ENCODE measurements around a stretch of chr2.

- RRBS, result no CpG with 5 or more reads among the region's 10 CpGs
Observed at GRCh38 chr2:46366586-46366943, 69.4 kb downstream of the EPAS1 start.

DNA sequence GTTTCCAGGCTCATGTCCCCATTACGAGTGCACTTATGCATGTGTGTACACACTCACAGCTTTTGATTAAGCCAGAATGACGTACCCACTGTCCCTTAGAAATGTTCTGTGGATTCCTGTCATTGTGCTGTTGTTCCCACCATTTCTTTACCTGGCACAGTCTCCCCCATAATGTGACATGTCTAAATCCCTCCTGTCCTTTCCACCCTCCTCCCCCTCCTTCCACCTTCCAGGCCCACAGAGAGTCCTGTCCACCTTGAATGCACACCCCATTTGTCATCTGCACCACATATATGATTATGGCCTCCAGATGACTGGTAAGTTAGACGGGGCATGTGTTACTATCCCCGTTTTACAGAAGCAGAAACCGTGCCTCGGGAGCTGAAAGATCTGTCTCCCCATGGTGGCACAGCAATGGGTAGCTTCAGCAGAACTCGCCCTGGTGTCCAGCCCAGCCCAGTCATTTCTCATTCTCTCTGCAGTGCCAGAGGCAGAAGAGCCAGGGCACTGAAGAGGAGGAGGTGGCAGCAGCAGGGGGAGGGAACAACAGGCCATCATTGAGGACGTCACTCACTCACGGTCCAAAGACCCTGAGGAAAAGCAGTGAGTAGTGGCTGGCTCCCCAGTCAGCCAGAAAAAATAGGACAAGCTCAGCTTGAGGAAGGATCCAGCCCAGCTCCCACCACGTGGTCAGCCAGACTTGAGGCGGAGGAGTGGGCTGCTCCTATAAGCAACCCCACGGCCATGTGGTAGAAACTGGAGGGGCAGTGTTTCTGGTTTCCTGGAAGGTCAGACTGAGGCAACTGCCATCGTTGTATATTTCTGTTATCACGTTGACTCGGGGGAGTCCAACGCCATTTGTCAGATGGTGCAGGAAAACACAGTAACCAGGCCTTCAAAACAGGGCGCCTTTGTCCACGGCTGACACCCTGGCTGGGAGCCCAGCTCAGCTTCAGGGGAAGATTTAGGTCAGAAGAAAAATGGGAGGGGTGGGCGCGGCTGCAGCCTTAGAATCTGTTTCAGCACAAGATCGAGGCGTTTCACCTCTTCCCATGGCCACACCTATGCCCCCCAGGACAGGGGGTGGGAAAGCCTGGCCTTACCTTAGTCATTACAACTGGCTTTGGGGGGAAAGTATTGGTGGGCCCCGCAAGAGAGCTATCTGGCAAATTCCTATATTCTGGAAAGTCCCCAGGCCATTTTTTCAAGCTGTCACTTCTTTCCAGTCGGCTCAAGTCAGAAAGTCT lies 82.0 kb upstream of the RHOQ start:
- RRBS, result no CpG with 5 or more reads among the region's 24 CpGs

- RRBS, result no CpG with 5 or more reads among the region's 2 CpGs
Observed at GRCh38 chr2:46617511-46617867, 474 bp downstream of the CRIPT start.

- RRBS, result no CpG with 5 or more reads among the region's 4 CpGs
Observed at GRCh38 chr2:46653355-46653675, 36.3 kb downstream of the CRIPT start.

DNA sequence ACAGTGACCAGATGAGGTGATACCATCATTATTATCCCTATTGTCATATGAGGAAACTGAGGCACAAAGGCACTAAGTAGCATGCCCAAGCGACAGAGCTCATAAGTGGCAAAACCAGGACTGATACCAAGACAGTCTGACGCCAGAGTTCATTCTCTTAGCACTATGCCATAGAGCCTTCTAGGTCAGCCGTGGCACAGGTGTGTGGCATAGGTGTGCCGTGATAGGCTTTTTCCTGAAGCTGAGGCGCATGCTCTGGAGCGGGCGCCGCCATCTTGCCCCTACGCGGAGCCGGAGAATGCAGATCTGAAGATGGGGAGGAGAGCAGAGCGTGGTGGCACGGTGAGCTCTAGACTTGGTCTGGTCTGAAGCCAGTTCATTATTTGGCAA lies 16.6 kb downstream of the MCFD2 start:
- RRBS, result no CpG with 5 or more reads among the region's 13 CpGs

DNA sequence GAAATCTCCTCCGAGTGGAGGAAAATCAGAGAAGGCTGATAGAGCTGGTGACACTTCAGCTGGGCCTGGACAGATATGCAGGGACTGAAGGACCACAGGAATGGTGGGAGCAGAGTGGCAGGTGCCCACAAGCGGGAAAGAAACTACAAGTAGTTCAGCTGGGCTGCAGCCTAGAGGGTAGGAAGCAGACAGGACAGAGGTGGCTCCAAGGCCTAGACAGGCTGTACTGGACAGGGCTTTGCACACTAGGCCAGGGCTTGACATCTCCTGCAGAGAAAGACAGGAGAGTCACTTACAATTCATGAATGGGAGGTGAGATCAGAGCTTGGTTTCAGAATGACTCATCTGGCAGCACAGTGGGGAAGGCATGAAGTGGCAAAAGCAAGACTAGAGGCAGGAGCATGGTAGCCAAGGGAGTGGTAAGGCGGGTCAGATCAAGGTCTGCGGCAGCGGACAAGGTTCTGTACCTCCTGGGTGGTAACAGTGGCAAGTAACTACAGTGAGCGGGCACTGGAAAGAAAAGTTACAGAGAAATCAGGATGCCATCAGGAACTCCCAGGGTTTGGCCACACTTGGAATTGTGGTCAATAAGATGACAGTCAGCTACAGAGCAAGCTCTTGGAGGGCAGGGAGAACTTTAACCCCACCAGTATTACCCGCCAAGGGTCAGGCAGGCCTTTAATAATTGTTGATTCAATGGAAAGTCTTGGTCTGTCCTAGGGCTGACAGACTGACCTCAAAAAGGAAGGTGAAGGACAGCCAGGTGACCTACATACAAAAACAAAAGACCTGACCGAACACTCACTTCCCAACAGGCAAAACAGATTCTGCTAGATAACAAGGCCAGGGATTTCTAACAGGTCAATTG lies 5.8 kb downstream of the MCFD2 start:
- RRBS, result no CpG with 5 or more reads among the region's 8 CpGs

GRCh38 chr2:46984666-46985524 lies 43.9 kb downstream of the TTC7A start:
- RRBS, result no CpG with 5 or more reads among the region's 12 CpGs

GRCh38 chr2:46988806-46989655 lies 48.0 kb downstream of the TTC7A start:
- RRBS, result no CpG with 5 or more reads among the region's 11 CpGs

DNA sequence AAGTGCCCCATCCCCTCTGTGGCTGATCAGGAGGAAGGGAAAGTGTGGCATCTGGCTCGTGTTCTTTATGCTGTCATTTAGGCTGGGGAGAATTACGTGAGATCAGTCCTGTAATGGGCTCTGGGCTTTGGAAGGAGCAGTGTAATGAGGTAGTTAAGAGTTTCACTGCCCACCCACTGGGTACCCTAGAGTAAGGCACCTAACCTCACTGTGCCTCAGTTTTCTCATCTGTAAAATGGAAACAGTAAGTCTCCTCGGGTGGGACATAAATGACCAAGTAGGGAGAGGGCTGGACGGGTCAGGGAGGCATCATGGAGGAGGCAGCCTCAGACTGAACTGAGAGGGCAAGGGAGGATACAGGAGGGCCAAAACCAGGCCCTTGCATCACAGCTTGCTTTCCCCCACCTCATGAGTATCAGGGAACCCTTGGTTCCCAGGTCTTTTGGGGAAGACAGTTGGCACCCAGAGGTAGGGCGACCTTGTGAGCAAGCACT lies 71.9 kb downstream of the TTC7A start:
- RRBS, result no CpG with 5 or more reads among the region's 5 CpGs

DNA sequence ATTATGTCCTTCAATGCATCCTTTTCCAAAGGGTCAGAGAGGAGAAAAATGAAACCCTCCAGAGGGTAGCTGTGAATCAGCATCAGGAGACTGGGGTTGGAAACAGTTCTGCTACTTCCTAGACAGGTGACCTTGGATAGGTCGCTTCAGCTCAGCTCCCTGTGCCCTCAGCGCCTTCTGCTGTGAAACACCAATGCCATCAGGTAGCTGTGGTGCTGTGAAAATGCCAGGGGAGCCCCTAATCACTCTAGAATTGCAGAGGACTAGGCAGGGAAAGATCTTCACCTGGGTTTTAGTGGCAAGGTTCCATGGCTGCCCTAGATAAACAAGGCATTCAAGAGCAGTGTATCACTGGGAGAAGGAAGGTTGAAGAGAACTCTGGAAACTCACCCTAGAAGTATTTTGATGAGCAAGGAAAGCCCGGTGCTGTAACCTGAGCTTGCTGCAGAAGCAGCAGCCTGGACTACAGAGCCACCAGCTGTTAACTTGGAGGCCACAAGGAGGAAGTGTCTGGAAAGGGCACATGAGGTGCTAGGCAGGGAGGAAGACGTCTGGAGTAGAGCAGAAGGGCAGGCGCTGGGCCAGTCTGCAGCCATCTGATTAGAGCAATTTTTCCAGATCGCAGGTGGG lies 75.3 kb downstream of the TTC7A start:
- RRBS, result no CpG with 5 or more reads among the region's 6 CpGs

DNA sequence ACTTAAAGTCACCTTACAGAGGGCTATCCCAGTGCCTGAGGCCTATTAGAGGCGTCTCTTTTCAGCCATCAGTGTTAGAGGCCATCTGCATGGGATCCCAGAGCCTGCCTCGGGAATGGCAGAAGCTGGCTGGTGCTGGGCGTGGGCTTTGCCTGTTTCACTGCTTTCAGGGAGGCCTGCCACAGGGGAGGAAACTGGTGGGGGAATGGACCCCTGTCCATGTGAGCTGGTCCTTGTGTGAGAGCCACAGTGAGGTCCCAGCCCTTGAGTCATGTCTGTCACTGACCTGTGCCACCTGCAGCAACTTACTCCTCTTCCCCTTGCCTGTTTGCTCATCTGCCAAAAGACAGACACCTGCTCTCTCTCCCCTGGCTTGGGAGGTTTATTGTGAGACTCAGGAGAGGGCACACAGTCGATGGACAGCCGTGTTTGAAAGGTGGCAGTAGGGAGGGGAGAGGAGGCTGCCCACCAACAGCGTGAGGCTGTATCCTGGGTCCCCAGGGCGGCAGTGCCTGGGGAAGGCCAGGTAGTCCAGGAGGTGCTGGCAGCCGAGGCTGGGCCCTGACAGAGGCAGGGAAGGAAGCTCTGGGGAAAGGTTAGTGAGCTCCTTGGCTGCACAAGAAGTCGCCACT lies 92.4 kb downstream of the TTC7A start:
- RRBS, result no CpG with 5 or more reads among the region's 9 CpGs

GRCh38 chr2:47034914-47035770 lies 94.1 kb downstream of the TTC7A start:
- RRBS, result no CpG with 5 or more reads among the region's 11 CpGs

GRCh38 chr2:47066195-47066328 lies 89.0 kb downstream of the STPG4 start:
- RRBS, result no CpG with 5 or more reads among the region's 2 CpGs

DNA sequence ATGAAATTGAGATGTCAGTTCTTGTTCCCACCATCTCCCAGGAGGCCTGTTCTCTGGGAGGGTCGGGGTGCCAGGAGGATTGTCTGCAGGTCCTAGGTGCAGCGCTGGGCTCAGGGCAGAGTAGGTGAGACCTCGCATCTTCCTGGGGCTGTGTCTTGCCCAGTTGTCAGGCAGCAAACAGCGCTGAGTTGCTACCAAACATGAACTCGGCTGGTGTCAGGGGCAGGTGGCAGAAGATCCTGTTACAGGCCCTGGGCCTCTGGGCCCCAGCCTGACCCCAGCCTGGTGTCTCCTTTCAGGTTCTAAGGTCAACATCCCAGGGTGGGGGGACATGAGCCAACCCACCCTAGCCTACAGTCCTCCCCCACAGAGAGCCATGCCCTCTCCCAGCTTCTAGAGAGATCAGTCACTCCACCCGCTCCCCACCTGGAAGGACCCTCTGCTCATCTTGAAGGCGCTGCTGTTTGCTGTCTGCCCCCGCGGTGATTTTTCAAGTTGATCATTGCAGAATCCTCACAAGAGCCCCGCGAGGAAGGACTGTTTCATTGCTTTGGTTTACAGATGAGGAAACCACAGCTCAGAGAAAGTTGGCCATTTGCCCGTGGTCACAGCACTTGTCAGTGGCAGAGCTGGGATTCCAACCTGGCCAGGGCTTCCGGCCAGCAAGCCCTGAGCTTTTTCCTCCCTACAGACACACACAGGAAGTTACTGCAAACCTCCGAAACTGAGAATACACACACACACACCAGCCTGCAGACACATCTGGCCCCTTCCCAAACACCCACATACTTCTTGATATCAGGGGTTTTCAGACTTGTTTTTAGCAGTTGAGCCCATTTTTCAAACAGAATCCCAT lies 83.9 kb downstream of the STPG4 start:
- RRBS, result no CpG with 5 or more reads among the region's 14 CpGs

- RRBS, result no CpG with 5 or more reads among the region's 2 CpGs
Observed at GRCh38 chr2:47075295-47075877, 79.7 kb downstream of the STPG4 start.

GRCh38 chr2:47280724-47280923 lies 88.5 kb upstream of the EPCAM start:
- RRBS, result no CpG with 5 or more reads among the region's 6 CpGs

DNA sequence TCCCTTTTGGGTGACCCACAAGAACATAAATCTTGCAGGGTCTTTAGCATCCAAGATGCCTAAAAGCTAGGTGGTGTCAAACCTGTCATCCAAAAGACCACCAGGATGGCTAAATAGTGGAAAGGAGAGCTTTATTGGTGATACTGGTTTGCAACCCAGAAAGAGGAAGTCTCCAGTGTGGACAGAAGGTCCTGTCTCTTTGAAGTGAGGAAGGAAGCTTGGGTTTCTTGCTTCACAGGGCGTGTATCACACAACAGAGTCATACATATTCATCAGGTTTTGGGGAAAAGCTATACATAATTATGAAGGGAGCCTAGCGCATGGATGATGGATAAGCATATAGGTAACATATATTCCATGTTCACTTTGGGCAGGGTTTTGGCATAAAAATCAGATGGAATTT lies 68.5 kb upstream of the EPCAM start:
- RRBS, result no CpG with 5 or more reads among the region's 2 CpGs

- RRBS, result no CpG with 5 or more reads among the region's 12 CpGs
Observed at GRCh38 chr2:47310009-47311157, 58.7 kb upstream of the EPCAM start.

DNA sequence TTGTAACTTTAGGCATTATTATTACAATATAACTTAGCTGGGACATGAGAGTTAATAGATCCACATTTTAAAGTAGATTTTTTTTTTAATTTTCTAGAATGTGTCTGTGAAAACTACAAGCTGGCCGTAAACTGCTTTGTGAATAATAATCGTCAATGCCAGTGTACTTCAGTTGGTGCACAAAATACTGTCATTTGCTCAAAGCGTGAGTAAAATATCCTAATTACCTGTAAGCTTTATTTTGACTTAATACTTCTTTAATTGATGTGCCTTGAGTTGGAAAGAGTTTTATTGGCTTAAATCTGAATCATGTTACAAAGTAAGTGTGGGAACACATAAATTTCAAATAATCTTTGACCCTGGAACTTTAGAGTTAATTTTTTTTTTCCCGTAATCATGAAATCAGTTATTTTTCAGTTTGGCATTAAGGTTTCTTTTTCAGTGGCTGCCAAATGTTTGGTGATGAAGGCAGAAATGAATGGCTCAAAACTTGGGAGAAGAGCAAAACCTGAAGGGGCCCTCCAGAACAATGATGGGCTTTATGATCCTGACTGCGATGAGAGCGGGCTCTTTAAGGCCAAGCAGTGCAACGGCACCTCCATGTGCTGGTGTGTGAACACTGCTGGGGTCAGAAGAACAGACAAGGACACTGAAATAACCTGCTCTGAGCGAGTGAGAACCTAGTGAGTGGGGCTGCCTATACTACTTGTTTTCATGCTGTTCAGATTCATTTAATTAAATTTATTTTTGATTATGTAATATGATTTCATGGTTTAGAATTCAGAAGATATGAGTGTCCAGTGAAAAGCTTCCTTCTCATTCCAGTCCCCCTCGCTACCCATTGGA lies 4.5 kb downstream of the EPCAM start:
- RRBS, result no CpG with 5 or more reads among the region's 9 CpGs

- RRBS, result no CpG with 5 or more reads among the region's 4 CpGs
Observed at GRCh38 chr2:47876724-47877588, 29.3 kb downstream of the FBXO11 start.

Data from zone of skin (tissue), 1 donor.